Iris pigment epithelial cell (primary cell): ENCODE results near the gene IMMP2L.

- RRBS = no CpG with 5 or more reads among the region's 1 CpG
These were observed 21.4 kb downstream of the GPR22 start for GRCh38 chr7:107491056-107491872.

GRCh38 chr7:107595117-107595731 is 15.2 kb downstream of the BCAP29 start:
- RRBS = no CpG with 5 or more reads among the region's 4 CpGs

DNA sequence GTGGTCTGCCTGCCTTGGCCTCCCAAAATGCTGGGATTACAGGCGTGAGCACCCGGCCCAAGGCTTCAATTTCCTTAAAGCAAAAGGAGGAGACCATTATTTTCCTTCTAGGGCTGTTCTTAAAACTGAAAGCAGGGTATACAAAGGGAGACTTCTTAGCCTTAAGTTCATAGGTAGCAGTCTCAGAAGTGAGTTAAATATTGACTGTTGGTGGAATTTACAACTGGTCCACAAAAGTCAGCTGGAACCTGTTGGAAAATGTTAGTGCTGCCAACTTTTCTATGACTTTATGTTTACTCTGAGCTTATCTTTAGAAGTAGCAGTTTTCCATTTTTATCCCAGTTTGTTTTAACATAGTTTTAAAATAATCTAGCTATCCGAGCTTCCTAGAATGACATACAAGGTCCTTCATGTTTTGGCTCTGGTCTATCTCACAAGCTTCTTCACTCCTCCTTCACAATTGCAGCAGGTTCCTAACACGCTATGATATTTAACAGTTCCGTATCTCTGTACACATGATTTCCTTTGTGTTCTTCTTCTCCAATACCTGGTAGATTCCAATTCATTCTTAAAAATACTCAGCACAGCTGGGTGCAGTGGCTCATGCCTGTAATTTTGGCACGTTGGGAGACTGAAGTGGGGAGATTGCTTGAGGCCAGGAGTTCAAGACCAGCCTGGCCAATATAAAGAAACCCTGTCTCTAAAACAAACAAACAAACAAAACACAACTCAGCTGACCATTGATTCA is 3.2 kb downstream of the SLC26A3 start:
- RRBS = no CpG with 5 or more reads among the region's 6 CpGs

GRCh38 chr7:107939696-107940458 is 48.9 kb downstream of the DLD start:
- RRBS = no CpG with 5 or more reads among the region's 15 CpGs

- RRBS = no CpG with 5 or more reads among the region's 5 CpGs
These were observed 31.1 kb downstream of the LAMB1 start for GRCh38 chr7:107971637-107972549.

- RRBS = no CpG with 5 or more reads among the region's 5 CpGs
These were observed 161.6 kb downstream of the NRCAM start for GRCh38 chr7:108294562-108295113.

GRCh38 chr7:108527922-108528928 is 2.3 kb upstream of the PNPLA8 start:
- RRBS = no CpG with 5 or more reads among the region's 10 CpGs

GRCh38 chr7:109363798-109364061 is 794.1 kb downstream of the DNAJB9 start:
- RRBS = no CpG with 5 or more reads among the region's 2 CpGs

GRCh38 chr7:111198494-111199083 is 107.7 kb downstream of the LRRN3 start:
- RRBS = no CpG with 5 or more reads among the region's 3 CpGs

GRCh38 chr7:111205400-111206222 is 114.7 kb downstream of the LRRN3 start:
- RRBS = no CpG with 5 or more reads among the region's 5 CpGs

DNA sequence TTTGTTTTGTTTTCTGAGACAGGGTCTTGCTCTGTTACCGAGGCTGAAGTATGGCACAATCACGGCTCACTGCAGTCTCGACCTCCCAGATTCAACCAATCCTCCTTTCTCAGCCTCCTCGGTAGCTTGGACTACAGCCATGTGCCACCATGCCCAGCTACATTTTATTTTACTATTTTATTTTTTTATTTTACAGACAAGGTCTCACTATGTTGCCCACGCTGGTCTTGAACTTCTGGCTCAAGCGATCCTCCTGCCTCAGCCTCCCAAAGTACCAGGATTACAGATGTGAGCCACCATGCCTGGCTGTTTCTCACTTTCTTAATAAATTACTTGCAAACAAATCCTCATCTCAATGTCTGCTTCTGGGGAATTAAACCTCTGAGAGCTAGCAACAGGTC is 135.2 kb downstream of the LRRN3 start:
- RRBS = no CpG with 5 or more reads among the region's 6 CpGs

GRCh38 chr7:111344040-111344828 is 218.1 kb downstream of the IMMP2L start:
- RRBS = no CpG with 5 or more reads among the region's 2 CpGs

DNA sequence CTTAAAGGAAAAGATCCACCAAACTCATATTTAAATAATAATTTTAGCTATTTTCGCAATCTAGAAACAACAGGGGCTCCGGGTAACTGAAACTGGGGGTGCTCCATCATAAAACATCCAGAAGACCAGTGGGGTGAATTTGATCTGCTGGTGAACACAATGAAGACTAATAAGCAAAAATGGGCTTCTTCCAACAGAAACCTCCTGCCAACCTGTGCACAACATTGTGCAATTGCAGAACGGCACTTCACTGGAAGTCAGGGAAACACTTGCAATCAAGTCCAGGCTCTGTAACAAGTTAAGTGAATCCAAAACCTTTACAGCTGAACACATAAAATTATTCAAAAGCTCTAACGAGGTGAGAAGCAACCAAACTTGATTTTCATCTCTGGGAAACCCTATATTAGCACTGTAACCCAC is 22.1 kb downstream of the IMMP2L start:
- RRBS = no CpG with 5 or more reads among the region's 4 CpGs

GRCh38 chr7:111556872-111557605 is 5.3 kb downstream of the IMMP2L start:
- RRBS = no CpG with 5 or more reads among the region's 2 CpGs

GRCh38 chr7:111562340-111562818 is at the start of gene IMMP2L:
IMMP2L (minus strand) TSS chr7:111562492.
- RRBS = 3% methylated on average over 18 of the region's 41 CpGs

GRCh38 chr7:111960989-111961611 is 245.1 kb downstream of the DOCK4 start:
- RRBS = no CpG with 5 or more reads among the region's 6 CpGs

DNA sequence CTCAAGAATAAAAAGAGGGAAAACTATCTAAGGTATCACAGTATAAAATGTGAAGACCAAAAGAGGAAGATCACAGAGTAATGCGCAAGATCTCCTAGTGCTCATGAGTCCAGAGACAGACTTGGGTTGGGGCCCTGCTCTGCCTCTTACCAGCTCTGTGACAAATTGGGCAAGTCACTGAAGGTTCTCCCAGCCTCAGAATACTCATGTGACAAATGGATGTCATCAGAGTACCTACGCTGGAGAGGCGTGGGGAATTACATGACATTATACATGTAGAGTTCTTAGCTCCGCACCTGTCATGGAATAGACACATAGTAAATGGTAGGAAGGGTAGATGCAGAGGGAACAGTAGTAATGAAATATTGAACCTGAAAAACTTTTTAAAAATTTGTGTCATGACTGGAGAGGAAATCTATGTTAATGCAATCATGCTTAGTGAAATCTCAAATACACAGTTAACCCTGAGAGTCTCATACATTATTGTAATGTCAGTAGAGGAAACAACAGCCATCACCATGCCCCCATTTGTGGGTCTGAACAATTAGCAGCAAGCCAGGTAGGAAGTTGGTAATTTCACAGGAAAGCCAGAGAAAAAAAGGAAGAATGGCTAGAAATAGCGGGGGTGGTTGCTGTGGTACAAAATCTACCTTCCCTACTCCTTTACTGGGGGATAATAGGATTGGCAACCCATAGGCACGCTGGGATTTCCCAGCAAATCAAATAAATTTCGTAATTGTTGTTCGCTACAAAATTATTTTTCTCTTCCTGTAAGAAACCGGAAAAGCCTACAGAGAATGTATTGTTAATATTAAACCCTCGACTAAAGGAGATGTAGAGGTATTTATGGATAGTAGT is 124.2 kb downstream of the DOCK4 start:
- RRBS = no CpG with 5 or more reads among the region's 10 CpGs

- RRBS = no CpG with 5 or more reads among the region's 1 CpG
These were observed 62.0 kb downstream of the DOCK4 start for GRCh38 chr7:112144109-112144639.